Measurements from ENCODE around the gene CDKN3.

GRCh38 chr14:54251886-54252848 is 144.6 kb upstream of the CDKN3 start:
- PRO-cap, 3 experiments: no peak in any of the 3 experiments
- RAMPAGE, long total RNA: no peak

- PRO-cap, 3 experiments: peak in 3 of 3 experiments; most common plus-strand start chr14:54397013 (in 3); most common minus-strand start chr14:54396774 (in 3)
- RAMPAGE, long total RNA: start-site peak on the plus strand at chr14:54396992-54397045, 929 and 481 reads in 2 replicates
Observed at GRCh38 chr14:54396306-54397328, at the start of gene CDKN3. CDKN3 (plus strand) TSS chr14:54397007.

DNA sequence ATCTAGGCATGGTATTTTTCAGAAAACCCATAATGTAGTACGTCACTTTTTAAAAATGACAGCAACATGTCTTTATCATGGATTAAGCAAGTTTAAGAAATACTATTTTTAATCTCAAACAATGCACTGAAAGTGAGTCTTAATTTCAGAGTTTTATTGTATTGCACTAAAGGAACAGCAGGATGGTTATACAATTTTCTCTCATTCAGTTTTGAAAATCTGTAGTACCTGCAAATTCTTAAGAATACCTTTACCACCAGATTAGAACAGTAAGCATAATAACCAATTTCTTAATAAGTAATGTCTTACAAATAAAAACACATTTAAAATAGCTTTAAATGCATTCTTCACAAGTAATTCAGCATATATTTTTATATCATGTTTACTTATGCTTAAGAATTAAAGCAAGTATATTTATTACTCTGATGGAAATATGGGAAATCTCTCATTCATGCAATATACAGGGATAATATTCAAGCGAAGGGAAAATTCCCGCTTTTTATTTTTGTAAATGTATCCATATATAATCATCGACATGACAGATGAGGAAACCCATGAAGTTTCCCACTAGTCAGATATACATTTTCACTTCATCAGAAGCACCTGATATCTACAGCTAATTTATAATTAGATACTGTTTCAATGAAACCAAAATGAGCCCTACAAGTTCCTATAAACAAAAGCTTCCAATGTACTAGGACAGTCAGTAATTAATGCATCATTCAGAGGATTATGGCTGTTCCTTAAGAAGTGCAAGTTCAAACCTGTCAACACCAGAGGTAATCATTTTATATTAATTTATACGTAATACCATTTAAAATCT is 14.2 kb downstream of the CNIH1 start:
- PRO-cap, 3 experiments: no peak in any of the 3 experiments
- RAMPAGE, long total RNA: no peak

DNA sequence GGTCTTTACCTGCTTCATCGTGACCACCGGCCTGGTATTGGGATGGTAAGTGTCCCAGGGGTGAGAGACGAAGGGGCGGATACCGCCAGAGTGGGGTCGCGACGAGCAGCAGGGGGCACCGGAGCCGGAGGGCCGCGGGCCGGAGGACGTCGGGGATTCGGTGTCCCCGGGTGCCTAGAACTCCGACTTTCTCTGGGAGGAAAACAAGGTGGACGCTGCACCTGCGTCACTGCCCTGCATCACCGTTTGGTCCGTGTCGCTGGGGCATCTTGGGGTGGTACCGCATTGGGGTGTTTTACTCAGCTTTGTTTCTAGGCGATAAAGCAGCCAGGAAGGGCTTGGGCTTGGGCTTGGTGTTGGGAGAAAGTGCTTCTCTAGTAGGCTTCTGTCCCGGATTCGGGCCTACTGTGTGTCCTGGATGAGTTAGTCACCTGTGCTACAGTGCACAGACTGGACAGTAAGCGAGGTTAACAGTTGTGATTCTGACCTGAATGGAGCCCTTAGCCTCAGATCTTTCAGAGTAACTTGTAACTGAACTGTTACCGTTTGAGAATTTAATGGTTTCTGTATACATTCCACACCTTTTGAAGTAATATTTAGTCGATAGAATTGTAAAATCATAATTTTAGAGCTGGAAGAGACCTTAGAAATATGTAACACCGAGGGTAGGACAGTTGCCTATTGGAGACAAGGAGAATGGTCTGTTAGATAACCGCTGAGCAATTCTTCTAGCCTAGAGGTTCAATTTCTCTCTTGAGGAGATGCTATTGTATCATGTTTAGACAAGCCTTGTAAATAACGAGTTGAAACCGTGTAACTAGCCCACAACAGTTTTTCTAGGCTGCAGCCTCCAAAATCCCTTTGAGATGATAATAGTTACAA is 554 bp downstream of the CGRRF1 start:
- PRO-cap, 3 experiments: no peak in any of the 3 experiments
- RAMPAGE, long total RNA: no peak

DNA sequence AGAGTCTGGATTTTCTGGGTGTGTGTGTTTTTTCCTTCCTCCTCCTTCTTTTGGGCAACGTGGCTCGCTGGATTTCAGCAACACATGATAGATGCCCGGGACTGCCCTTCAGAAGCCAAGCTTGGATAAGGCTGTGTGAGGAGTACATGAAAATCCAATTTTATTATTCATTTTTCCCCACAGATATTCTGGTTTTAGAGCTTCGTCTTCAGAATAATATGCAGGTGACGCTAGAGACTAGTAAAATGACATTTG is 1.4 kb downstream of the SAMD4A start:
- PRO-cap, 3 experiments: no peak in any of the 3 experiments
- RAMPAGE, long total RNA: no peak

GRCh38 chr14:54605906-54606723 is 39.2 kb downstream of the SAMD4A start:
- PRO-cap, 3 experiments: no peak in any of the 3 experiments
- RAMPAGE, long total RNA: no peak

- PRO-cap, 3 experiments: no peak in any of the 3 experiments
- RAMPAGE, long total RNA: no peak
Observed at GRCh38 chr14:54642495-54643436, 75.8 kb downstream of the SAMD4A start.

- PRO-cap, 3 experiments: no peak in any of the 3 experiments
- RAMPAGE, long total RNA: no peak
Observed at GRCh38 chr14:54643437-54644217, 76.7 kb downstream of the SAMD4A start.

- PRO-cap, 3 experiments: no peak in any of the 3 experiments
- RAMPAGE, long total RNA: no peak
Observed at GRCh38 chr14:54660044-54660578, 93.2 kb downstream of the SAMD4A start.

DNA sequence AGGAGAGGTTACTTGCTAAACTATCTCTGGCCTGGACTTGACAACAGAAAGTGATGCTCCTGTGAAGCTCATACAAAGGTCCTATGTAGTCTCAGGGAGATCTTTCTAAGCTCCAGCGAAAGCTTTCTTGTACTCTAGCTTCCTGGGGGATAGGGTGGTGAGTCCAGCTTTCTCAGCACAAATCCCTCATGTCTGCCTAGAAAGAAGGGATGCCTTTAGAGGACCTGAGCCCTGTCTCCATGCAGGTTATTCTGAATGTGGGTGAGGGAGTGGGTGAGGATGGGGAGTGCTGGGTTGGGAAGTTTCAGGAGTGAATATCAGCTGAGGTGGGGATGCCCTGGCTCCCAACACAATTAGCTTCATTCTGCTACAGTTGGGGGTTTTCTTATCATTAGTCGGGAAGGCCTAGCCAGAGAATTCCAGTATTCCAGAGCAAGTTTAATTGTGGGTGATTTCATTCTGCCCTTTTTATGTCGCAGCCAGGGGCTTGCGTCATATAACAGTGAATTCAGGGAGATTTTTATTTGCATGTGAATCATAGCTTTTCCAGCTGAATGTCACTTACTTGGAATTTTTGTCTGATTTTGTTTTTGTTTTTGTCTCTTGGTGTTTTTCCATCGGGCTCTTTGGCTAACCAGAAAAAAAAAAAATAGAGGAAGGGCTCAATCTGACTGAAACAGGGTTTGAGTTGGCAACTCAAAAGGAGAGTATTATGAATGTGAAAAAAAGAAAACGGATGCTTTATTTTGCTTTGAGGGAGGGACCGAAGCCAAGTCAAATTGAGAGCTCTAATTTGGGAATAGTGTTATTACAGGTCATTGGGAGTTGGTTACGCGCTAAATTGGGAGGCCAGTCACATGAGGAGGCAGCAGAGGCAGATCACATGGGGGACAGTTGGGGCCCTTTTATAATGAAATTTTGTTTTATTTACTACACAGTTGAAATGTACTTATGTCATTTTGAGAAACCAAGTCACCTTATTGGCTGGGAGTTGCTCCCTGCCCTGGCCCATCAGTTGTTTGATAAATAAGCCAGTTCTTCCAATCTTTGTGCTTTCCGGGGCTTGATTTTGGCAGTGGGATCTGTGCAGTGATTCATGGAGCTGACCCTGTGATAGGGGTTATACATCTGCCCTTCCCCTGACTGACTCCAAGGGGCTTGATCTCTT is 119.4 kb downstream of the SAMD4A start:
- PRO-cap, 3 experiments: no peak in any of the 3 experiments
- RAMPAGE, long total RNA: no peak

DNA sequence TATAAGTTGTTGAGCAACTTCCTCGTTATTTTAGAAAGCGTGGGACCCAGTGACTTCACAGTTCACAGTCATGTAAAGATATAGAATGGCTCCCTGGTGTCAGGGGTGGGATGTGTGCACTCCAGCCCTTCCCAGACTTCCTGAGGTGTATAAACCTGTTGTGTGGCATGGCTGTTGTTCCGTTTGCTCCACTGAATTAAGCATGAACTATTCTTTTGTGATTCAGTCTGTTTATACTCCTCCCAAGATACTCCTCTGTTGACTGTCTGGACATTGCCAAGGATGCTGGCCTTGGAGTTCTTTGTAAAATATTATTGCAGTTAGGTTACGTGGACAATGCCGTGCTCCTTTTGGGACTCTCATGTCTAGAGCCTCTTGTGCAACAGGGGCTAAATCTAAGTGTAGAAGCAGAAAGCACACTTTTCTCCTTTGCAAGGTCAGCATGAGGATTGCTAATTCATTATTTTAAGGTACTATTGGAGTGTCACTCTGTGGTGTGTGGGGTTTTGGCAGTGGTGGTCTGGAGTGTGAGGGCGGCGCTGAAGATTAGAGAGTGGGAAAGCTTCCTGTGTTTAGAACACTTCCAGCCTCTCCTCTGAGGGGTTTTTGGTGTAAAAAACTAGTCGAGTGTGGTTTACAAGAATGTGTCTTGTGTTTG is 125.3 kb downstream of the SAMD4A start:
- PRO-cap, 3 experiments: no peak in any of the 3 experiments
- RAMPAGE, long total RNA: no peak

DNA sequence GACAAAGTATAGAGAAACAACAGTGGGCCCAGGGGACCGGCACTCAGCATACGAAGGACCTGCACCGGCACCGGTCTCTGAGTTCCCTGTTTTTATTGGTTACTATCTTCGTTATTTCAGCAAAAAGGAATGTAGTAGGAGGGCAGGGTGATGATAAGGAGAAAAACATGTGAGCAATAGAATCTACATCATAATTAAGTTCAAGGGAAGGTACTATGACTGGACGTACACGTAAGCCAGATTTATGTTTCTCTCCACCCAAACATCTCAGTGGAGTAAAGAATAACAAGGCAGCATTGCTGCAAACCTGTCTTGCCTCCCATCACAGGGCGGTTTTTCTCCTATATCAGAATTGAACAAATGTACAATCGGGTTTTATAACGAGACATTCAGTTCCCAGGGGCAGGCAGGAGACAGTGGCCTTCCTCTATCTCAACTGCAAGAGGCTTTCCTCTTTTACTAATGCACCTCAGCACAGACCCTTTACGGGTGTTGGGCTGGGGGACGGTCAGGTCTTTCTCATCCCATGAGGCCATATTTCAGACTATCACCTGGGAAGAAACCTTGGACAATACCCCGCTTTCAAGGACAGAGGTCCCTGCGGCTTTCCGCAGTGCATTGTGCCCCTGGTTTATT is 149.8 kb downstream of the GCH1 start:
- PRO-cap, 3 experiments: no peak in any of the 3 experiments
- RAMPAGE, long total RNA: no peak

- PRO-cap, 3 experiments: no peak in any of the 3 experiments
- RAMPAGE, long total RNA: no peak
Observed at GRCh38 chr14:54783801-54784579, 118.6 kb downstream of the GCH1 start.

DNA sequence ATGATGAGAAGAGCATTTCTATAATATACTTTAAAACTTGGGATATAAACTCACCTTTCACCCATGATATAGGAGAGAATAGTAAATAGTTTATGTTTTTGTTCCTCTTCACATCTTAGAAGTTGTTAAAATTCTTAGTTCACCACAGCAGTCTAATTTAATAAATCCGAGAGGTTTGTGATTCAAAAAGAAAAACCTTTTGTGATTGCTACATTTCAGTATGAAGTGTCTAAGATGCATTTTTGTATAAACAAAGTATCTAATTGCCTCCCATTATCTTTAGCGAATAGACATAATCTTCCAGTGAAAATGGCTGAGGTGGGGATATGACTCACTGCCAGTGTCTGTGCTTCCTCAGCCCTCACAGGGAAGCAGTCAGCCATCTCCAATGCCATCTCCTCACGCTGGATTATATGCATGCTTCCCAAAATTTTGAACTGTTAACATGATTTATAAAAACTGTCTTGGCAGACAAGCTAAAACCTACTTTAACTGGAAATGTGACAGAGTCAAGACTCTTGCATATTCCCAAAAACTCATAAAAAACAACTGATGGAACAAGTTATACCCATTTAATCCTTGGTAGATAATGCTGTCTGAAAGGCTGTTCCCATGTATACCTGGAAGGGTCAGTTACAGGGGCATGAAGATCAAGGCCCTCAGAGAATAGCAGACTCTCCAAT is 7.6 kb downstream of the GCH1 start:
- PRO-cap, 3 experiments: no peak in any of the 3 experiments
- RAMPAGE, long total RNA: no peak

- PRO-cap, 3 experiments: no peak in any of the 3 experiments
- RAMPAGE, long total RNA: no peak
Observed at GRCh38 chr14:55077607-55078160, 26.2 kb downstream of the MAPK1IP1L start.

GRCh38 chr14:55271887-55272826 is 936 bp downstream of the FBXO34 start:
- PRO-cap, 3 experiments: peak in 3 of 3 experiments; most common plus-strand start chr14:55272154 (in 1); most common minus-strand start chr14:55272078 (in 3)
- RAMPAGE, long total RNA: no peak

DNA sequence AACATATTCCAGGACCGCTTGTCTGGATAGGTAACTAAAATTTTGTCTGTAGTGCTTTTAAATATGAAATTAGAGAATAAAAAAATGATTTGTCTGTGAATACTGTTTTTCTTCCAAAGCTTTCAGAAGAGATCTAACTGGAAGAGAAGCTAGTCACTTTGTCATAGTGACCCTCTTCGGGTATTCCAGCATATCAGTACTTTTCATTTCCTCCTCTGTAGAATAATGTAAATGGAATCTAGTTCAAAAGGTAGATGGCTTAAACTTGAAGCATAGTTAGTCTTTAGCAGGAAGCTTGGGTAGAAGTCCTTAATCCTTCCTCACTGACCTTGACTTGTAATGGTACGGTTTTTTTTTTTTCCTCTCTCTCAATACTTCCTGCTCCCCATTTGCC is 1.6 kb downstream of the FBXO34 start:
- PRO-cap, 3 experiments: no peak in any of the 3 experiments
- RAMPAGE, long total RNA: no peak

GRCh38 chr14:55333053-55333549 is 61.9 kb downstream of the FBXO34 start:
- PRO-cap, 3 experiments: no peak in any of the 3 experiments
- RAMPAGE, long total RNA: no peak

GRCh38 chr14:55346055-55346677 is 65.5 kb downstream of the ATG14 start:
- PRO-cap, 3 experiments: no peak in any of the 3 experiments
- RAMPAGE, long total RNA: no peak

GRCh38 chr14:55618991-55619558 is 39.1 kb downstream of the KTN1 start:
- PRO-cap, 3 experiments: no peak in any of the 3 experiments
- RAMPAGE, long total RNA: no peak